ENCODE measurements around the genes SNRNP27 and ZNF638.

DNA sequence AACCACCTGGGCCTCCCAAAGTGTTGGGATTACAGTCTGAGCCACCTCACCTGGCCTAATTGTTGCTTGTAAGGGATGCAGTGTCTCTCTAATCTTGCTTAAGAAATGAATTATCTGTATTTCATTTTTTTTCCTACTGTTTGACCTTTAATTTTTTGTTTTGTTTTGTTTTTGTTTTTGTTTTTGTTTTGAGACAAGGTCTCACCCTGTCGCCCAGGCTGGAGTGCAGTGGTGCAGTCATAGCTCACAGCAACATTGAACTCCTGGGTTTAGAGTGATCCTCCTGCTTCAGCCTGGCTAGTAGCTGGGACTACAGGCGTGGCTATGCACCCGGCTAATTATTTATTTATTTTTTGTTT is 1.7 kb upstream of the ANXA4 start:
- PRO-cap = no peak
- RAMPAGE, long total RNA, 3 experiments = no peak in any of the 3 experiments

DNA sequence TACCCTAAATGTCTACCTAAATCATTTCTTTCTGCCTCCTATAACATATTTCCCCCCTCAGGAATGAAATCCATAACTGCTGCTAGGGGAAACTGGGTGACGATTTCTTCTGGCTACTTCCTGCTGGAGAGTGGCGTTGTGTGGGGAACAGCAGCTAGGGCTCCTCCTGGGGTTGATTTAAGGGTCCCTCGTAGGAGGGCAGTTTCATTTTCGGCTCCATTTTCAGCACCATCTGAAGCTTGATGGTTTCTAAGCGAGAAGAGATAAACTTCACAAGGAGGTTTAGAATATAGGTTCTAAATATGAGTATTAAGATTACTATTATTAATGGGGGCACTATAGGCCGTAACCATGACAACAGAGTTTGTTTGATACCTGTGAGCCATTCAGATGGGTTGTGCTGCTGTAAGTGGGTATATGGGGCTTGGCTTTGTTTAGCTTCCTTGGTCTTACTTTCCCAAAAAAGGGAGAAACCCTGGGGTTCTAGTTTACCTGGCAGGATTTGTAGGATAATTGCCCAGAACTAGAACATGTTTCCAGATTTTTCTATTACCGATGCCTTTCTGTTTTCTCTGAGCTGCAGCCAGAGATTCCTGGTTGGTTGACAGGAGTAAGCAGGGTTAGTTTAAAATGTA is 39.2 kb upstream of the GMCL1 start:
- PRO-cap = no peak
- RAMPAGE, long total RNA, 3 experiments = no peak in any of the 3 experiments

- PRO-cap = unidirectional peak, plus-strand start at chr2:69893962
- RAMPAGE, long total RNA, 3 experiments = start-site peak on the plus strand in 3 of 3 experiments, at chr2:69893956-69894000 at its widest, 797 to 2,316 reads per replicate
Observed at GRCh38 chr2:69893673-69894957, at the start of gene SNRNP27. TSS of gene SNRNP27 (plus strand) at chr2:69893956.

DNA sequence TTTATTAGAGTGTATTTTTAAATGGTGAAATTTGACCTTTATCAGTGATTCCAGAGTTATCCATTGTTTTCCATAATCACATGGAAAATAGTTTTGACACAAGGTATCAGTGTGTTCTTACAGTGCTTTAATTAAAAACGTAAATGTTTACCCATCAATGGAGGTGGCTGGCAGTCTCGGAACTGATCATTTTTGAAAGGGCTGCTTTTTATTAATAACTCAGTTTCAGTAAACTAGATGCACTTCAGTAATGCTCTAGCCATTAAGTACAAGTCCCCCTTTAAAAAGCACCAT is 3.8 kb downstream of the MXD1 start:
- PRO-cap = no peak
- RAMPAGE, long total RNA, 3 experiments = no peak in any of the 3 experiments

DNA sequence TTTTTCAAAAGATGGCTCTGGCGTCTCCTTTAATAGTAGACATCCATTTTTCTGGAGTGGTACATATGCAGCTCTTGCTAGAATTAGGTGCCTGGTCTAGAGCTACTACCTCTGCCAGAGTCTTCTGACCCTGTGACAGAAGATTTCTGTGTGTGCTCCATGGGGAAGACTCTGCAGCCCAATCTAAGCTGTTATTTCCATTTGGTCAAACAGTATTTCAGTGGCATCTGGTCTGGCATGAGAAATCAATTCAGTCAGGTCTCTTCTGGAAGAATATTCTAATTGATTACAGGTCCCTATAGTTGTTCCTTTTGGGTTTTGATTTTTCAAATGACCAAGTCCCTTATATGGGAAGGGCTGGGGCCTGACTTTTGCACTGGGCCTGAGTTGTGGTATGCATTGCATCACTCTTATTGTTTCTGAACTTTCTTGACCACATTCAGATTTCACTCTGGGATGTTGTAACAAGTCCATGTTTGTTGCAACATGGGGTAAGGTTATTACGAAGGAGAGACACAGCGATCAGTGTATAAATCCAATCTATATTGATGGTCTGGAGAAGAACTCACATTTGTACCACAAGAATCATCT is 12.1 kb downstream of the MXD1 start:
- PRO-cap = no peak
- RAMPAGE, long total RNA, 3 experiments = no peak in any of the 3 experiments

DNA sequence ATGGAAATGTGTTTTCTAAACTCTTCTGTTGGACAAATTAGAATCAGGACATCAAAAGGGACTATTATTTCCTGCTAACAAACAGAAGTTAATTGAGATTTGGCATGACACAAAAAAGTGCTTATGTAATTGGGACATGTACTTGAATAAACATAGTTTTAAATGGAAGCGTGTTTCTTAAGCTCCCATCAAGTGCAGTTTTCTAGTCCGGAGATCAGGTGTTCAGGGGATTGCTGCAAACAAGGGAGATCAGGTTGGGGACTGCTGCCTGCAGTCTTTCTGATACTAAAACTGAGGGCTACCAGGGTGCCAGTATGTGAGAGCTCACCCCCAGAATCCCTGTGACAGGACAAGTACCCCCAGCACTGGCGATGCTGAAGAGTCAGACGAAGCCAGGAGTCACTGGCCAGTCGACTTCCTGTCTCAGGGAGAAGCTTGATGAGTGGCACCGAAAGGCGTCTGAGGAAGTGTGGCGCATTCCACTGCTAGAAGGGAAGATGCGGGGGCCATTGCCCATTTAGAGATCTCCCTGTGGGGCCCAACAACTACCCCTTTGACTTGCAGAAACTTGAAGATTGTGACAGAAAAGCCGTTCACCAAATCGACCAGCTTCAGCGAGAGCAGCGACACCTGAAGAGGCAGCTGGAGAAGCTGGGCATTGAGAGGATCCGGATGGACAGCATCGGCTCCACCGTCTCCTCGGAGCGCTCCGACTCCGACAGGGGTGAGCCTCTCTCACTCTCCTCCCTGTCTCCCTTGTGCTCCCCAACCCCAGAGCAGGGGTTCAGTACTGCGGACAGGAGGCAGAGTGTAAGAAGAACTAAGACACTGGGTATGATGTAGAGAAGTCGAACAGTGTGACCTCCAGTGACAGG is 22.0 kb downstream of the MXD1 start:
- PRO-cap = no peak
- RAMPAGE, long total RNA, 3 experiments = no peak in any of the 3 experiments

DNA sequence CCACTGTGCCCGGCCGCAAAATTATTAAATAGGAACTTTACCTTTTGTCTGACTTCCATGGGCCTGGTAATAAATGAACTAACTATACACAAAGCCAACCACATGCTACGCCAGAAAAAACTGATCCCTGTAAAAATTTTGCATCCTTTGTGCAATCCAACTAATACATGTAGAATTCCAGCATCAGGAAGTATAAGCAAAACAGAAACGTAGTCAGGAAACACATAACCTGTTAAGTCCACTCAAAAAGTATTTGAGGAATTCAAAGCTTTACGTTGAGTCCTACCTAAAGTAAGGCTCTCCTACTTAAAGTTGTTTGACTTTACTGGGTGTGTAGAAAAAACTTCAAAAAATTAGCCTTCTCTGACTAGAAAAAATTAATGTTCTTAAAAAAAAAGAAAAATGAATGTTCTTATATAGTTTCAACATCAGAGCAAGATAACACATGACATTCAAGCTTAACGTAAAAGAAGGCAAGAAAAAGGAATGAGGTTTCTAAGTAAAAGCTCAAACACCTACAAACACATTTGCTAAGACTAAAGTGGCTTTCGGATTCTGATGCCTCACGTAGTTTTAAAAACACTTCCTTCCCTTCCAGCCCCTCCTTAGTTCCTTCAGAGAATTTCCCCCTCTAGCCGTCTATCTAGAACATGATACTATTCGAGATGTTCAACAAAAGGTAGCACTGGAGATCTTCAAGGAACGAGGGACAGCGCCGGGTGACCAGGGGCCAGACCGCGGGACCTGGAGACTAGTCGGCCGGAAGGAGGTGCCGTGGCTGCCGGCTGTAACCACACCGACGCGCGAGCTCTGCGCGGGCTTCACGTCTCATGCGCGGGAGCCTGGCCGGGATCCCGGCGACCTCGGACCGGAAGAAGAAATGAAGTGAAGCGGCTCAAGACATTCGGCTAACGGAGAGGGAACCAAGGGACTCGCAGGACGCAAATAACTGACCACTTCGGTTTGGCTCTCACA is 619 bp downstream of the SNRPG start:
- PRO-cap = unidirectional peak, minus-strand start at position 812 of the sequence
- RAMPAGE, long total RNA, 3 experiments = no peak in any of the 3 experiments

- PRO-cap = no peak
- RAMPAGE, long total RNA, 3 experiments = no peak in any of the 3 experiments
Observed at GRCh38 chr2:70403095-70403664, 101.3 kb upstream of the FAM136A start.

DNA sequence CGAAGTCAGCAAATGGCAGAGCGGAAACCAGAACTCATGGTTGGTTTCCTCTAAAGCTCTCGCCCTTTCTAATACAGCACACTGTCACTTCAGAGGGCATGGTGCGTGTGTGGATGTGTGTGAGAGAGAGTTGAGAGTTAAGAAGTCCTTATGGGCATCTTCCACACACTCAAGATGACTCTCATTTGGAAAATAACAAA is 78.3 kb downstream of the TGFA start:
- PRO-cap = no peak
- RAMPAGE, long total RNA, 3 experiments = no peak in any of the 3 experiments

- PRO-cap = no peak
- RAMPAGE, long total RNA, 3 experiments = no peak in any of the 3 experiments
Observed at GRCh38 chr2:70527333-70528158, 26.1 kb downstream of the TGFA start.

GRCh38 chr2:70851761-70852127 is 16.1 kb upstream of the CD207 start:
- PRO-cap = no peak
- RAMPAGE, long total RNA, 3 experiments = no peak in any of the 3 experiments

DNA sequence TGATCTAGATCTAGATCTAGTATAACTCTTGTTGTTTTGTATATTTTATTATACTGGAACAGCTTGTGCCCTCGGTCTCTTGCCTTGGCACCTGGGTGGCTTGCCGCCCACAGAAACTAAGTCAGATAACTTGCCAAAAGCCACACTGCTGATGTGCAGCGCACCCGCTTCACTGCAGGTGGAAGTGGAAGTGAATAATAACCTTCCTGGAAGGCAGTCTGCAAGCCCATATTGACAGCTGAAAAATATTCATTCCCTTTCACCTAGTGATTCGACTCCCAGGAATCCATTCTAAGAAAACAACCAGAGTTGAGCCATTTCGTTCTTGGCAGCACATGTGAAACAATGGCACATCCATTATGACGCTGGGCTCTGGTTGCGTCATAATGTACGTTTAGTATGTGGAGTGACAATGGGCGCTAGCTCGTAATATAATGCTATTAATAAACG is 648 bp upstream of the ANKRD53 start:
- PRO-cap = unidirectional peak, plus-strand start at position 400 of the sequence
- RAMPAGE, long total RNA, 3 experiments = no peak in any of the 3 experiments

GRCh38 chr2:71067785-71068065 is 723 bp upstream of the NAGK start:
- PRO-cap = no peak
- RAMPAGE, long total RNA, 3 experiments = no peak in any of the 3 experiments

DNA sequence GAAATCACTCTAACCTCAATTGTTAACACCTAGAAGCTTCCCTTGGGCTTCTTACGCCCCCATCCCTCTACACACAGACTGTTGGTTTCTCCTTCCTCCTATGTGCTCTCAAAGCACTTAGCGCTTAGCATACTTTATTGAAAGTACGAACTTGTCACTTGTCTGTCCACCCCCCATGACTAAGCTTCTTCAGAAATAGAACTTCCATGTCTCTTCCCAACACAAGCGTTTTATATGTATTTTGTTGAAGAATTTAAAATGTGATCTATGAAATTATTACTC is 471 bp downstream of the MPHOSPH10 start:
- PRO-cap = no peak
- RAMPAGE, long total RNA, 3 experiments = no peak in any of the 3 experiments

DNA sequence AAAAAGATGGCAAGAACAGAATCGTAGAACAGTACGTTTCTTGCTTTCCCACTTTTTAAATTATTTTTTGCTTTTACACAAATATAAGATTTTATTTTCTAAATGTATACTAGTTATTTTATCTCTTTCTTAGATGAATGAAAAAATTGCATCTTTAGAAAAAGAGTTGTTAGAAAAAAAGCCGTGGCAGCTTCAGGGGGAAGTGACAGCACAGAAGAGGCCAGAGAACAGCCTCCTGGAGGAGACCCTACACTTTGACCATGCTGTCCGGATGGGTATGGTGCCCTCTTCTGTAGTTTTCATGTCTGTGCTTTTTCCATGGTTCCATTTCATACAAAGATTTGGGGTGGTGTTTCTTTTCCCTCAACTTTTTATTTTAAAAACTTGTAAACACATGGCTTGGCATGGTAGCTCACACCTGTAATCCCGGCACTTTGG is 7.9 kb downstream of the MPHOSPH10 start:
- PRO-cap = no peak
- RAMPAGE, long total RNA, 3 experiments = no peak in any of the 3 experiments

DNA sequence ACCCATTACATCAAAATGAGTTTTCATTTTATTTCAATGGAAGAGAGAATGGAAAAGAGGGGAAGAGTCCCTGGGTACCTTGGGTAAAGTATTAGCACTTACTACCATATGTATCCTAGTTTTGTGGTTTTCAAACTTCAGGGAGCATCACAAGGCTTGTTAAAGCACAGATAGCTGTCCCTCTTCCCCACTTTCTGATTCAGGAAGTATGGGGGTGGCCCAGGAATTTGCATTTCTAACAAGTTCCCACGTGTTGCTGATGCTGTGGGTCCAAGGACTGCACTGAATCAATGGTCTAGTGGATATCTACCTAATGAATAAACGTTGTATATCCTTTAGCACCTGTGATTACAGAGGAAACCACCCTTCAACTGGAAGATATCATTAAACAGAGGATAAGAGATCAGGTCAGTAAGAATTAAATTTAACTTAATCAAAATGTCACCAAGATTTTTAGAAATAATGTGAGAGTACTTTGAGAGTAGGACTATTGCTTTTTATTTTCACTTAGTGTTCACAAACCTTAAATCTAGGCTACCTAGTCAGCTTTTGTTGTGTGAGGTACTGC is 9.1 kb downstream of the MPHOSPH10 start:
- PRO-cap = no peak
- RAMPAGE, long total RNA, 3 experiments = no peak in any of the 3 experiments

DNA sequence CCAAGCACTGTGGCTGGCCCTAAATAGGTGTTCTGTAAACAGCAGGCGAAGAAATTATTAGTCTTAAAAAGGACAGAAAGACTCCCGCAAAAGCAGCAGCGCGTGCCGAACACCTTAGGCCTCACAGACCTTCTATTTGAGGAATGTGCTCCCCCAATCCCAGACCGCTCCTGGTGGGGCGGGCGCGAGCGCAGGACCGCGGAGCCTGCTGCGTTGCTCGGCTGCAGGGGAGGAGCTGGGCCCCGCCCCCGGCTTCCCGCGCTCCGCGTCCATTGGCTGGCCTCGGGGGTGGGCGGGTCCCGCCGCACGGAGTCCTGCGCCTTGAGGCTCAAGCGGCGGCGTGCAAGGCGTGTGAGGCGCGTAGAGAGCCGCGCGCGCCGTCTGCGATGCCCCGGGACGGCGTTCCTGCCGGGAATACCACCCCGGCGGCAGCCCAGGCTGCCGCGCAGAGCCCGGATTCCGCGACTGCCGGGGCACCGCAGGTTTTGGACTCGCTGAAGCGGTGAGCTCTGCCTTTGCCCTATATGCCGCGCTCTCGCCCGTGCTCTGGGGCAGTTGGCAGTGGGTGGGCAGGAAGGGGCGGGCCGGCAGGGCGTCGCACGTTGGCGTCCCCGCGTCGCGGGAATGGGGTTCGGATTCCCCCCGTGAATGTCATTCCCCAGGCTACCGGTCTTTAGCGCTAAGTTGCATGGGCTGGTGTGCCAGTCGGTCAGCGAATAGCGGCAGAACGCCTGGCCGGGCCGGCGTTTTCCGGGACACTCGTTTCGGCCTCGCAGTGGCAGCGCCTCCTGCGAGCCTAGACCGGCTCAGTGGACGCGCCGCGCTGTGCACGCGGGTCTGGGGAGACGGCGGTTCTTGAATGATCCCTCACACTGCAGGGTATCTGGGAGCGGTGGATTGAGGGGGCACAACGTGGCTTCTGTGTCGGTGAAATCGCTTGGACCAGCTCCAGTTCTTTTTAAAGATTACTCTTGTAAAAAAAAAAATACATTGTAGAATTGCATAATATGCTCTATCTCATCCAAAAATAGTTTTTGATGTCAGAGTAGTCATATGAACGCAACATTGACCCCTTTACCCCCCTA is 49.7 kb upstream of the PAIP2B start:
- PRO-cap = unidirectional peak, plus-strand start at position 341 of the sequence
- RAMPAGE, long total RNA, 3 experiments = start-site peak on the plus strand in 1 of 3 experiments, centred at position 346 of the sequence, 62 reads per replicate

DNA sequence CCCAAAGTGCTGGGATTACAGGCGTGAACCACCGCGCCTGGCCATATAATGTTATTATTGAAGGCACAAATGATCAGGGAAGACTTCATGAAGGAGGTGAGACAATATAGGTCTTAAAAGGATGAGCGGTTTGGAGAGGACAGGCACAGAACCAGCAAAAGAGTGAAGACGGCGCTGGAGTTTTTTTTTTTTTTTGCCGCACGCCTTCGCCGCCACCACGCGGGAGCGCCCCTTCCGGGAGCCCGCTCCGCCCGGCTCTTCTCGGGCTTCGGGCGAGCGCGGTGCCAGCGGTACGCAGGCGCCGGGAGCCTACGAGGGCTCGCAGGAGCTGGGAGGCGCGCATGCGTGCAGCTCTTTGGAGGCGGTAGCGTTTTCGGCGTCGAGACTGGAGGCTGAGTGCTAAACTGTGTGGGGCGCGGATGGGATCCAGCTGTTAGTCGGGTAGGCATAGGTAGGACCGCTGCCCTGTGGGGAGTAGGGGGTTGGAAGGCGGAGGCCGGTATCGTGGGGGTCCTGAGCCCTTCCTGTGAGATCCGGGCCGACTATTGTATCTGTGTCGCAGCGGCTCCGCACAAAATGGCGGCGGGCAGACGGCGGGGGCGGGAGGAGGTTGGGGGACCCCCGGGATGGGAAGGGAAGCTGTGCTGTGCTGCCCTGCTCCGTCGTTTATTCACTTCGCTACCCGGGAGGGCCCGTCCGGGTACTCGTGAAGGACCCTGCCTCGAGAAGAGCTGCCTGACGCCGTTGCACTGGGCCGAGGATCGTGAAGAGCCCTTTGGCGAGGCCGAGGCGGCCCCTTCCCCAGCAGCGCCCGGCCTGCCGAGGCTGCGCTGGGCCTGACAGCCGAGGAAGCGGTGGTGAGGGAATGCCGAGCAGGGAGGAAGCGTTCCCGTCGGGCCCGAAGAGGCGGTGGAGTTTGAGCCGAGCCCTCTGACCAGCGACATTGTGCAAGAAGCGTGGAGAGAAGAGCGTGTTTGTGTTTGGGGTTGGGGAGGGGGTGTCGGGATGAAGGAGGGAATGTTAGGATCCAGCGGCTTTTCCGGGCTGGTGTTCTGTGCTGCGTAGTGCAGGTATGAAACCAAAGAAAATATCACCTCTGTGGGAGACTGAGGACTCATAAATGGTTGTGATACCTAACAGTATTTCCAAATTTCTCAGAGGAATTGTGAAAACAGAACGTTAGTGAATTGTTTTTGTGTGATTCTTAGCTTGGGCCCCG is at the start of gene ZNF638:
Gene ZNF638 (plus strand): TSS at position 358 of the 1,219 bp plus-strand sequence.
- PRO-cap = unidirectional peak, plus-strand start at position 287 of the sequence; unidirectional peak, plus-strand start at position 371 of the sequence; unidirectional peak, plus-strand start at position 574 of the sequence; bidirectional peak, plus-strand start at position 940 of the sequence, minus-strand start at position 945 of the sequence
- RAMPAGE, long total RNA, 3 experiments = start-site peak on the plus strand in 3 of 3 experiments, centred at positions 369 to 719 of the sequence, 66 to 986 reads per replicate

GRCh38 chr2:71503592-71504259 is 37.2 kb downstream of the DYSF start:
- PRO-cap = bidirectional peak, plus-strand start at chr2:71504048, minus-strand start at chr2:71503871
- RAMPAGE, long total RNA, 3 experiments = no peak in any of the 3 experiments

DNA sequence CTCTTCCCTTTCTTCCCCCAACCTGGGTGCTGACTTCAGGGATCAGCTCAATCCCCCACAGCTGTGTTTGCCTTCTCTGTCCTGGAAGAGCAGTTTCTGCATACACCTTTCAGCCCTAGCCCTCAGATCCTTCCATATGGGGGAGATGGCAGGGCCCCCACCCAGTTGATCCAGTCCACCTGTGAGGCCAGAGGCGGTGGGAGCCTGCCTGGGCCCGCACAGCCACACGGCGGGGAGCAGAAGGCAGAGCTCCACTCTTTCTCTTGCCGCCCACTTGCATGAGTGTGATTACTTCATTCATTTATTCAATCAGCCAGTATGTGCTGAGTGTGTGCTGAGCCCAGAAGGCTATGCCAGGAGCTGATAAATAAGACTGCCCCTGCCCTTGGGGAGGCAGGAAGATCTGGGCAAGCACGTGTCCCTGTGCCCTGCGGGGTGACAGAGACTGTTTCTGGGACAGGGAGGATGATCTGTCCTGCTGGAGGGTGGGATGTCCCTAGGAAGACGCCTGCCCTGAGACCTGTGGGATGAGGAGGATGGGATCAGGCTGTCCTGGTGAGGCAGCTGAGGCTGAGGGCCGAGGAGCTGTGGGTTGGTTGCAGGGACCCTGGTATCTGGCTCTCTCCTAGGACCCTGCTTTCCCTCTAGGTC is 237.6 kb downstream of the DYSF start:
- PRO-cap = no peak
- RAMPAGE, long total RNA, 3 experiments = no peak in any of the 3 experiments

Measured in subcutaneous adipose tissue (tissue), 3 donors.